Airway epithelial cell (primary cell): ENCODE results near the gene ACTR10.

DNA sequence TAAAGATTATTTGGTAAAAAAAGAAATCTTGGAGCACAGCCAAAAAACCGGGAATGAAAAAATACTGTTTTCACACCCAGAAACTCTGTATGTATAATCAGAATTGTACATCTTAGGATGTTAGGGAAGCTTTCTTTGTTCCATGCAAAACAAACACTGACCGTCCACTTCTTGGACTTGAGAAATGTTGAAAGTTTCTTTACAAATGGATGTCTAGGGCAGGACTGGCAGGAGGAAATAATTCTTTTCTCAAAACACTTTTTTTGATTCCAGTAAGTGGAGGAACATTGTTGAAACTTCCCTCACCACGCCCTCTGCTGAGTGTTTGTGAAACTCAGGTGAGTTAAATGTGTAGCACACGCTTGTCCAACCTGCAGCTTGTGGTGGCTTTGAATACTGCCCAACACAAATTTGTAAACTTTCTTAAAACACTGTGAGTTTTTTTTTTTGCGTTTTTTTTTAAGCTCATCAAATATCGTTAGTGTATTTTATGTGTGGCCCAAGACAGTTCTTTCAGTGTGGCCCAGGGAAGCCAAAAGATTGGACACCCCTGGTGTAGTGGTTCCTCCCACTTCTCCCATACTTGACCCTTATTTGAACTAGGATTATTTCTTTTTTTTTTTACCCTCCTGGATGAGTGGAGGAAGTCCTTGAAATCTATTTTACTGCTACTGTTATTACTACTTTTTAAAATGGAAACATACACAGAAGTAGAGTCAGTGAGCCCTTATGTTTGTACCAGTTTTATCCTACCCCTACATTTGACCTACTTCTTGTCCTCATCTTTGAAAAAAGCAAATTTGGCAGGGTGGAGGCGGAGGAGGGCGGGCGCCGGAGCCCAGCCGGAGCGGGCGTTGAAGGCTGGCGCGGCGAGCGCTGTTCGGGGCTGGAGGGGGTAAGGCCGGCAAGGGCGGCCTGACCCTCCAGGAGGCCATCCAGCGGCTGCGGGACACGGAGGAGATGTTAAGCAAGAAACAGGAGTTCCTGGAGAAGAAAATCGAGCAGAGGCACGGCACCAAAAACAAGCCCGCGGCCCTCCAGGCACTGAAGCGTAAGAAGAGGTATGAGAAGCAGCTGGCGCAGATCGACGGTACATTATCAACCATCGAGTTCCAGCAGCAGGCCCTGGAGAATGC is 26.9 kb downstream of the FBXO34 start:
- RAMPAGE, long total RNA = no peak

DNA sequence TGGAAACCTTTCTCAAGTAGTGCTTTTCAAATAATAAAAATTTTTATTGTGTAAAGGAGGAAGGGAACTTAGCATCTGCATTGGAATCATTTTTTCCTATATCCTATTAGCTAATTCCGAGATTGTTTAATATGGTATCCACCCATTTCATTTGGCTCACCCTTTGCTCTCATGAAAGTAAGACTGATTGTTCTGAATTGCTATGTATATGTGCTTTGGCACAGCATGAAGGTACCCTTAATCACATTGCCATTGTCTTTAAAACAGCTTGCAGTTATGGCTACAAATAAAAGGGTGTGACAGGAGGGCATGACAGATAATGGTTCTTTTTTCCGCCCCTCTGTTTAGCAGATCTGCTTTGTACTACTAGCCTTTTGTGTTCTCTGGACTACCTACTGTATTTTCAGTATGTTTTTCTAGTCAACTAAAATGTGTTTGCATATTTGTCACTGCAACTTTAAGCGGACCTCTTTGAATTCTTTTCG is 35.7 kb downstream of the FBXO34 start:
- RAMPAGE, long total RNA = no peak

- RAMPAGE, long total RNA = no peak
These were observed 38.7 kb downstream of the FBXO34 start for GRCh38 chr14:55309839-55310409.

- RAMPAGE, long total RNA = no peak
These were observed 61.9 kb downstream of the FBXO34 start for GRCh38 chr14:55333053-55333549.

DNA sequence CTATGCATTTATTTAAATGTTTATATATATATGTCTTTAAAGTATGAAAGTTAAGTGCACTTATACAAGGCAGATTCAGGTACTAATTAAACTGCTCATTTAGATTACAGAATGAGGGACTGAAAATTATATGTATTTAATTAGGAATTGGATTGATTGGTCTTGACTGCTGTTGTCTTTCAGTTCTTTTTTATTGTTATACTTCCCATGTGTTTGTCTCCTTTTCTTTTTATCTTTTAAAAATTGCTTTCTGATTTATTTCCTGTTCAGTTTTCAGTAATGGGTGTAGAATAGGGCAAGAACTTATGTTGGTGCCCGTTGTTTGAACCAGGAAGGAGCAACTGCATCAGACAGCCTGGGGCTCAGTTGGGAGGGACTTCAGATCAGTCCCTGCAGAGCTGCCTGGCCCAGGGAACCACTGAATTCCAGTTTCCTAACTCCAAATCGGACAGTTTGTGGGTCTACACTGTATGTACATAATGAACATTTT is 64.8 kb downstream of the FBXO34 start:
- RAMPAGE, long total RNA = no peak

DNA sequence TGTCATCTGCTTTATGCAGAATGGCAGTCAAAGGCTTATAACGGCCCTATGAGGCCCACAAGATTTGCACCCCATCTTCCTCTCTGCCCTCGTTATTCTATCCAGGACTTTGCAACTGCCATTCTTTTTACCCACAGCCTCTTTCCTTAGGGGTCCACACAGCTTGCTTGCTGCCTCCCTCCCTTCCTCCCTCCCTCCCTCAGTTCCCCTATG is 33.3 kb downstream of the ATG14 start:
- RAMPAGE, long total RNA = no peak

DNA sequence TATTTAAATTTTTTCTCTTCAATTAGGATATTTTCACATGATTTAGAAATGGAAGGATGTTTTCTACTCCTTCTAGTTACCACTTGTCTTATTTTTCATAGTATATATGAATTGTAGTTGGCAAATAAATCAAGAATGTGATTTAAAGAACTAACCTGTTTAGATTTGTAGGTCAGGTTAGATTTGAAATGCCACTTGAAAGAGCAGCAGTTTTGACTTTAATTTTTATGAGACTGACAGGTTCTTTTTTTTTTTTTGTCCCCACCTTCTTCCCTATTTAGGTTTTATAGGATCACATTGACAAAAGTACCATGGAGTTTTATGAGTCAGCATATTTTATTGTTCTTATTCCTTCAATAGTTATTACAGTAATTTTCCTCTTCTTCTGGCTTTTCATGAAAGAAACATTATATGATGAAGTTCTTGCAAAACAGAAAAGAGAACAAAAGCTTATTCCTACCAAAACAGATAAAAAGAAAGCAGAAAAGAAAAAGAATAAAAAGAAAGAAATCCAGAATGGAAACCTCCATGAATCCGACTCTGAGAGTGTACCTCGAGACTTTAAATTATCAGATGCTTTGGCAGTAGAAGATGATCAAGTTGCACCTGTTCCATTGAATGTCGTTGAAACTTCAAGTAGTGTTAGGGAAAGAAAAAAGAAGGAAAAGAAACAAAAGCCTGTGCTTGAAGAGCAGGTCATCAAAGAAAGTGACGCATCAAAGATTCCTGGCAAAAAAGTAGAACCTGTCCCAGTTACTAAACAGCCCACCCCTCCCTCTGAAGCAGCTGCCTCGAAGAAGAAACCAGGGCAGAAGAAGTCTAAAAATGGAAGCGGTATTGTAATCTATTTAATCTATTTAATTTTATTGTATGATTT is 32.0 kb downstream of the KTN1 start:
- RAMPAGE, long total RNA = no peak

- RAMPAGE, long total RNA = no peak
These were observed 36.3 kb downstream of the KTN1 start for GRCh38 chr14:55616397-55616680.

DNA sequence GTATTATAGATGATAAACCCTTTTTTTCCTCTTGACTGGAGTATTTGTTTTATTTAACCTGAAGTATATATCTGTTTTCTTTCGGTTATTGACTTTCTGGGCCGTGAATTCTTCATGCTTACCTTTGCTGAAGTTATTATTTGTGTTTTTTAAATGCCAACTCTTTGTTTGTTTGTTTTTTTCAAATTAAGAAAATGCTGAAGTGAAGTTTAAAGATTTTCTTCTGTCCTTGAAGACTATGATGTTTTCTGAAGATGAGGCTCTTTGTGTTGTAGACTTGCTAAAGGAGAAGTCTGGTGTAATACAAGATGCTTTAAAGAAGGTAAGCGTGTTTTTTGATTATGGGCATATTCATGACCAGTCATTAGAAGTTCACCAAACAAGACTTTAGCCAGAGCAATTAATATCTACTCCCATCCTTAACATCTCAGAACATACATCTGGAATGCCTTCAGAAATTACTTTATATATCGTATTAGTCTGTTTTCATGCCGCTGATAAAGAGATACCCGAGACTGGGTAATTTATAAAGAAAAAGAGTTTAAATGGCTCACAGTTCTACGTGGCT is 39.1 kb downstream of the KTN1 start:
- RAMPAGE, long total RNA = no peak

DNA sequence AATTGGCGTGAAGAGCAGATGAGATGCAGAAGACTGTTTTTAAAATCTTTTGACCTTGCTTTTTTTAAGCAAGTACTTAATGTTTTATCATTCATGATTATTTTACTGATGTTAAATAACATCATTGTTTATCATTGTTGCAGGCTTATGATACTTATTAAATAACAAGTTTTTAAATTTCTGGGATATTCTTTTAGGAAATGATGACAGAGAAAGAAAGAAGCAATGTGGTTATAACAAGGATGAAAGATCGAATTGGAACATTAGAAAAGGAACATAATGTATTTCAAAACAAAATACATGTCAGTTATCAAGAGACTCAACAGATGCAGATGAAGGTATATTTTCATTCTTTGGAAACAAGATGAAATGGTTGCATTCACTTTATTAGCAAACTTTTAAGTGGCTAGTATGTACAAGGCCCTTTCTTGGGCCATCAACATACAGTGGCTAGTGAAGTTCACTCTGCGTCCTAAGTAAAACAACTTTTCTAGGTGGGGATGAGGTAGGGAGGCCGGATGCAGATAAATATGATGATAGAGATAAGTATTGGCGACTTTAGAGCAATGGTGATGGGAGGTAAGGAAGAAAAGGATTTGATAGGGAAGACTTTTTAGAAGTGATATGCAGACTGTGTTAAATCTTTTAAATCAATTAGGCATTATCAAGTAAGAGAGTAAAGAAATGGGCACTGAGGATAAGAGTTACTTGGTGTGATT is 49.9 kb downstream of the KTN1 start:
- RAMPAGE, long total RNA = no peak

- RAMPAGE, long total RNA = no peak
These were observed 56.4 kb downstream of the KTN1 start for GRCh38 chr14:55636315-55636818.

DNA sequence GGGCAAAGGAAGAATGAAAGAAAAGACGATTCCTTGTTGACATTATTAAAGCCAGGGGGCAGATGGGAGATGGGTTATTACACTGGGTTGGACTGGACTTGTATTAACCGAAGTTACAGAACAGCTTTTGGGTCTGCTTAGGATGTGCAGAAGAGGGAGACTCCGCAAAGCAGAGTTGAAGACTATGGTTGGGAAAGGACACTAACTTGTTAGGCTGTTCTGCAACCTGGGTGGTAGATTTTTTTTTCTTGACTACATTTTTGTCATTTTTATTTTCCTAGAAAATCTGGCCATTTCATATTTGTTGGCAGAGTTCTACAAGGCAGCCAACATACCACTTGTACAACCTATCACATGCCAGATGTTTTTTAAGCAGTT is 107.1 kb downstream of the KTN1 start:
- RAMPAGE, long total RNA = no peak

- RAMPAGE, long total RNA = no peak
These were observed 216.5 kb downstream of the KTN1 start for GRCh38 chr14:55796486-55797016.

- RAMPAGE, long total RNA = no peak
These were observed 15.4 kb downstream of the PELI2 start for GRCh38 chr14:56133503-56134022.

GRCh38 chr14:56148588-56148894 is 30.3 kb downstream of the PELI2 start:
- RAMPAGE, long total RNA = no peak

DNA sequence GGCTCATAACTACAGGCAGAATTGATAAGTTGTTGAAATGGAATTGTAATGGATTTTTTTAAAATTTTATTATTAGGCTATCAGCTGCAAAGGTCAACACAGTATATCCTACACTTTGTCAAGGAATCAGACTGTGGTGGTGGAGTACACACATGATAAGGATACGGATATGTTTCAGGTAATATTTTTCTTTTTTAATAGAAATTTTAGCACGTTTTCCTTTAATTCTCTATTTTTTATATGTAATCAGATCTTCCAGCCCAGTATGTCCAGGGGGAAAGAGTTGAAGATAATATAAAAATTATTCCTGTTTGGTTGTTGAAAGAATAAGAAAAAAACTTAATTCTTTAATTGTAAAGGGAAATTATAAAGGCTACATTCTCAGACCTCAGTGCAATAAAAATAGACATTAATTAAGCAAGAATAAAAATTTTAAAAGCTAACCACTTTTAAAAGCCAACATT is 161.4 kb downstream of the PELI2 start:
- RAMPAGE, long total RNA = no peak

DNA sequence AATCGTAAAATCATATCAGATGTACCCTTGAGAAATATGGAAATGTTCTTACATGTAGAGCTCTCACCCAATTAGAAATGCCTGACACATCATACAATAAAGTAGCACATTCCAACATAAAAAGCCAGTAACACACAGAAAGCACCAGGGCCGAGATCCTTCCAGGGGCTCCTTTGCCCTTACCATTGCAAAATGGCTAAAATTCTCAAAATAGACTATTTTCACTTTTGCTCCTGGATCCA is 2.9 kb downstream of the OTX2 start:
- RAMPAGE, long total RNA = no peak

GRCh38 chr14:57492782-57493198 is 867 bp downstream of the CCDC198 start:
- RAMPAGE, long total RNA = no peak

GRCh38 chr14:58199570-58200815 is at the start of gene ACTR10:
Gene ACTR10 (plus strand): TSS chr14:58200149.
- RAMPAGE, long total RNA = start-site peak on the plus strand at chr14:58200130-58200194, 1,501 and 668 reads in 2 replicates

- RAMPAGE, long total RNA = no peak
These were observed 469 bp upstream of the PSMA3 start for GRCh38 chr14:58244209-58244538.